Neutrophil (primary cell): ENCODE data around the genes ORM2 and TEX53.

- PRO-cap: no peak
These were observed 1.7 kb downstream of the AMBP start for GRCh38 chr9:114076329-114076840.

GRCh38 chr9:114314946-114315329, 8.0 kb upstream of the ORM1 start:
- PRO-cap: no peak

GRCh38 chr9:114329505-114329913, at the start of gene ORM2:
Gene ORM2, plus strand, starts transcription at chr9:114329869.
- PRO-cap: no peak

GRCh38 chr9:114331648-114332202, 2.1 kb downstream of the ORM2 start:
- PRO-cap: no peak

DNA sequence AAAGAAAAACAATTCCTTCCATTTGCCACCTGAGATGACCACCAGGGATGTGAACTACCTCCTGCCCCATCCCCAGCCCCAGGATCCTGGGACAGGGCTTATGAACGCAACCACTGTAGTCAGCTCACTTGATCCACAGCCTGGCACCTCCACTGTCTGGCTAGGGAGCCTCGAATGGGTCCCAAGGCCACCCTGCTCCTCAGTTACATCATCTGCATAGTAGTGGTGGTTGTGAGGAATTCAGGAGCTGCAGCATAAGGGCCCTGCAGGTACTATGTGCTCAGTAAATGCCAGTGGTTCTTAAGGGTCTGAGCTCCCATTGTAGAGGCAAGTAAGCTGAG, 2.8 kb downstream of the ORM2 start:
- PRO-cap: no peak

GRCh38 chr9:114334347-114334851, 4.7 kb downstream of the ORM2 start:
- PRO-cap: no peak

- PRO-cap: bidirectional peak, plus-strand start at chr9:114385631, minus-strand start at chr9:114385404
These were observed 2.5 kb downstream of the AKNA start for GRCh38 chr9:114385299-114385738.

- PRO-cap: no peak
These were observed 20.4 kb downstream of the WHRN start for GRCh38 chr9:114484701-114485450.

DNA sequence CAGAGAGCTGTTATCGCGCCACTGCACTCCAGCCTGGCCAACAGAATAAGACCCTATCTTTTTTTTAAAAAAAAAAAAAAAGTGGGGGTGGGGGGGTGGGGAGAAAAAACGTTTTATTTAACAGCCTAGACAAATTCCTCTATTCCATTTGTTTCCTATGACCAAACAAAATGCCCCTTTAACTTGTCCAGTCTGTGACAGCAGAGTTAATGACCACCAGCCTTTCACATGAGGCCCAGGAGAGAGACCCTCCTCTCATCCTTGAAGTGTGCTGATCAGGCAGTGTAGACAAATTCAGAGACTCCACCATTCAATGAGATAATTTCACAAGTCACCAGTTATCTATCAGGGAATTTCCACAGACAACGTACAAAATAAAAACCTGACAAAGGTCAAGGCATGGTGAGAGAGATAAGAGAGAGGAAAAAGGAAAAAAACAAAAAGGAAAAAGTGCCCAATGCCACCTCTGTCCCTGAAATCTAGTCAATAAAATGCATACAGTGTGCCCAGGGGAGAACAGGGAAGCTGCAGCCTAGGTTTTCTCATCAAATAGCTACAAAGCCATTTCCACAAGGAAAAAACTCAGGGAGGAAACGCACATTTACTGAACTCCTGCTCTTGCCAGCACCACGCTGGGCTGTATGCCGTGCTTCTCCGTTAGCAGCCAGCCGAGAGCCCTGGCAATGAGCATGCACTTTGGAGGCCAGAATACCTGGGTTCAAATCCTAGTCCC, 11.8 kb downstream of the WHRN start:
- PRO-cap: no peak

DNA sequence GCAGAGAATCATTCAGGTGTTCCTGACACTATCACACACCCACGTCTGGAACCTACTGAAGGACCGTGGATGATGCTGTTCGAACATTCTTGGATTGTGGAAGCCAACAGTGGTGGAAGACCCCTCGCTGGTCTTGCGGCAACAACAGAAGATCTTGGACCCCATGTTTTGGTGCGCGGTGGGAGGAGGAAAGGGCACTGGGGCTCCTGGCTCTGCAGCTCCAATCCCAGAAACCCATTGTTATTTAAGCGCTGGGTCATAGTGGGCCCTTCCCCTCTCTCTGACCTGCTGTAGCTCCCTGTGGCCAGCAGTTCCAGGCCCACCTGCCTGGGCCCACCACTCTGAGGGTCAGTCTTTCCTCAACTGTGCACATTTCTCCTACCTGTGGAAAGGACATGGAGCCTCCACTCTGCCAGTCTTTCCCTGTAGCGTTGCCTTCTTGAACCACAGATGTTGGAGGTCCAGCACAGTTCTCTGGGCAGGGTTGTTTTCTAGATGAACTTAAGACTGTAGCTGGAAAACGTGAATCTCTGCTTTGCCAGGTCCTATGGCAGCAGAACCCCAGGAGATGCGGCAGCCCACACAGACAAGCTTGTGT, at the start of gene TEX53:
TEX53 (minus strand) TSS at position 196 of the 598 bp plus-strand sequence.
- PRO-cap: no peak

DNA sequence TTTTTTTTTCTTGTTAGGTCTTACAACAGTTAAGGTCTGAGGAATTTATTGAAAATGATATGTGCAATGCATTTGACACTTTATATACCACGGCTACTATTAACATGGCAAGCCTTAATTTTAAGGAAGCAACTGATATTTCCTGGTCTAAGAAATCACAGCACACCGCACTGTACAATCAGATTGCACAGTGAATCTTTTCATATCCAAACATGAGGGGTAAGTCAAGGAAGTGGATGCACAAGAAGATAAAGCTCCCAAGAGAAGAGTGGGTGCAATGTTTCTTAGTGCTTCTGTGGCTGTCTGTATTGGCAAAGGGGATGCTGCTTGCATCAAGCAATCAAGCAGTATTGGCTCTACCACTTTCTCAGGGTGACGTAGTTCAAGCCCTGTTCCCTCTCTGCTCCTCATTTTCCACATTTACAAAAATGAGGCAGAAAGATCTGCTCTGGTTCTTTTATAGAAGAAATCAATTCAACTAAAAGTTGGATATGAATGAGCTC, 2.4 kb downstream of the TNFSF8 start:
- PRO-cap: no peak

- PRO-cap: bidirectional peak, plus-strand start at chr9:114929481, minus-strand start at chr9:114929317
These were observed 1.1 kb downstream of the TNFSF8 start for GRCh38 chr9:114929121-114929905.

DNA sequence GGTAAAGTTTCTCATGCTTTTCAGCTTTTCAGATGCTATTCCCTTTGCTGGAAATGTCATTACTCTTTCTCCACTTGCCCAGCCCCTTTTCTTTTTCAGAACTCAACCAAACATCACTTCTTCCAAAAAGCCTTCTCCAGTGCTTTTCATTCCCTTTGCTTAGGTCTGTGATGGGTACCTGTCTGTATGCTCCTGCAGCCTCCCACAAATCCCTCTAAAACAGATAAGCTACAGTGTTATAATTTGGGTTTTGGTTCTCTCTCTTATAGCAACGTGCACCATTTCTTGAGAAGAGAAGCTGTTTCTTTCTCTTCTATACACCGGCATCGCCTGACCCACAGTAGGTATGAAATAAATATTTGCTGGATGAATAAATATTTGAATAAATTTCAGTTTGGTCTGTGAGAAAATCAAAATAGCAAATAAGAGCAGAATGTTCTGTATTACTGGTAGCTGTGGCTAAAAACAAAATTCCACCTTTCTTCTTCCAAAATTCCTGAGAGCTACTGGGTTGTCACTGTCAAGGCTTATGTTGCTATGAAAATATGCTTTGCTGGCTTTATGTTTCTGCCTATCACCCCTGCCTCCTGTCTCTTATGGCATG, 49.1 kb downstream of the TNC start:
- PRO-cap: no peak

GRCh38 chr9:116304017-116304425, 150.4 kb downstream of the PAPPA start:
- PRO-cap: no peak

- PRO-cap: no peak
These were observed 158.7 kb downstream of the PAPPA start for GRCh38 chr9:116312336-116312691.

DNA sequence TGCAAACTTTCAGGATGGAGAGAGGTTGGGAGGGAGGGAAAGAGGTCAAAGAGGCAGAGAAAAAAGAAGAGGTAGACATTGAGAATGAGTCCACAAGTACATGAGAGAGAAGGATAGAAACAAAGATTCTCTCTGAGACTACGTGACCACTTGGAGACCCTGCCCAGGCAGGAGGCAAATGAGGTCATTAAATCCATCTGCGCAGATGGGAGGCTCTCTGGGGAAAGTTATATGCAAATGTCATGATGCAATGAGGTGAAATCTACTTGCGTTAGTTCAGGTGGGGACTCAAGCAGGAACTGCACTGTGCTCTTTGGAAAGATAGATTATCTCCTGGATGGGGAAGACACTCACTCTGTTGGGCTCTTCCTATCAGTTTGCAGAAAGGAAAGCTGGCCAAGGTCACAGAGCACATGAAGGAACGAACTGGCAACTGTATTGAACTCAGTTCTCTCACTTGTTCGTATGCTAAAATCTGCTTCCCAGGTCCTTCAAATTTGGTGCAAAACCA, 241.7 kb downstream of the PAPPA start:
- PRO-cap: no peak

DNA sequence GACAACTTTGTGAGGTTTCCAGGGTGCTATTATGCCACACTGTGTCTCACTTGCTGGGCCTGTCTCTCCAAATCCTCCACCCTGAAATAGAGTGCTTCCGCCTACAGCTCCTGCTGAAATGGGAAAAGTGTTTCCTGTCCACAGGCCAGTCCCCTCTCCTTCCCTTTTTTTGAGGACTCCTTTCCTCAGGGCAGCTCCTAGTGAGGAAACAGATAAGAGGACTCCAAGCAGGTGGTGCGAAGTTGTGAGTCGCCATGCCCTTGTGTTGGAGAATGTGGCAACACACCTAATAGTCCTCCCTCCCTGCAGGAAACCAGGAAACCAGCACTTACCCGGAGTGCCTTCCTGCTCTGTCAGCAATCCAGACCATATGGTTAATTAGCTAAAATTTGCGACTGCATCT, 69.8 kb downstream of the TRIM32 start:
- PRO-cap: no peak

GRCh38 chr9:117415555-117416032, 737 bp upstream of the ASTN2 start:
- PRO-cap: no peak

GRCh38 chr9:117552530-117552729, 137.6 kb upstream of the ASTN2 start:
- PRO-cap: no peak

- PRO-cap: no peak
These were observed 192.1 kb downstream of the CDK5RAP2 start for GRCh38 chr9:120387633-120388422.